Aortic smooth muscle cell (primary cell): ENCODE results near the genes THADA and ABCG5.

GRCh38 chr2:42835901-42836420, 43.6 kb upstream of the HAAO start:
- RRBS: no CpG with 5 or more reads among the region's 3 CpGs

GRCh38 chr2:42908365-42908939, 116.1 kb upstream of the HAAO start:
- RRBS: no CpG with 5 or more reads among the region's 5 CpGs

GRCh38 chr2:43039112-43039841, 187.1 kb downstream of the ZFP36L2 start:
- RRBS: 80% methylated on average over 3 of the region's 19 CpGs

DNA sequence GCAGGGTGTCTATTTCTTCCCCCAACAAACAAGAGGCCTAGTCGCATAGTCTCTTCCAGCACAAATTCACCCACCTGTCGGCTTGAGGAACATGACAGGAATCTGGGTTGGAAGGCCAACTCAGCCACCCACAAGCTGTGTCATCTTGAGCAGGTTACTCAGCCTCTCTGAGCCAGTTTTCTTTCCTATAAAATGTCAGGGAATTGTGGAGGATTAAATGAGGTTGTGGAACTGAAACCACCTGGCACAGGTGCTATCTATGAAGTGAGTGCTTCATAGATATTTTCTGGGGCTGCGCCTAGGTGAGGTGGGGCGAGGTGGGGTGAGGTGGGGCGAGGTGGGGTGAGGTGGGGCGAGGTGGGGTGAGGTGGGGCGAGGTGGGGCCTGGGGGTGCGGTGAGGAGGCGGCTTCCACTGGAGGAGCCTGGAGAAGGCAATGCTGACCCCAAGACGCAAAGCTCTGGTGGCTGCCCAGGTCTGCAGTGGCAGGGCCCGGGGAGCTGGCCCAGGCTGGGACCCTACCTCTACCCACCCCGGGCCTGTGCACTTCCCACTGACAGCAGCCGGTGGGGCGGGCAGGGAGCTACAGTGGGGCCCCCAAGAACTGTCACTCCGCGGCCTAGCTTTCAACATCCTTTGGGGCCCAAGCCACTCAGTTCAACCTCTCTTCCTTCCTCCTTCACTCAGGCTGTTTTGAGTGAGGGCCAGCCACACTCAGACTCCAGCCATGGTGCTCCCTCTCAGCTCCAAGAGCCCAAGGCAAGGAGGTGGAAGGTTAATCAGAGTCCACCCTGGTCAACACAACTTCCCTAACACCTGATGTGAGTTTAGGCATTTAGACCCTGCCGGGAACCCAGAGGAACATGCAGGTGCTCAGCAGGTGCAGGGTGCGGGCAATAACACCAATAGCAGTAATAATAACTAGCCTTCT, 93.8 kb downstream of the ZFP36L2 start:
- RRBS: 67% methylated on average over 1 of the region's 18 CpGs

DNA sequence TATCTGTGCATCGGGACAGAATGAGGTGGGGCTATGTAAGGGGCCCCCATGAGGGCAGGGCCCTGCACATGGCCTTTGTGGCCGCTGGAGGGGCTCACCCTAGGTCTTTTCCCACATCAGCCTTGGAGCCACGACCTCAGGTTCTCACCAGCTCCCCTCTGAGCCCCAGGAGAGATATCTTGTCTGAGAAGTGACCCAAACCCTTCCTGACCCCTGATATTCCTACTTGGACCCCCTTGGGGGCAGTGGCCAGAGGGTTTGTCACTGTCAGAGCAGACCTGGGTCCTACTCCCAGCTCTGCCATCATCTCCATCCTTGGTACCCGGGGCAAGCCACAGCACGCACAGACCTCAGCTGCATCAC, 64.2 kb downstream of the ZFP36L2 start:
- RRBS: 100% methylated on average over 1 of the region's 5 CpGs

DNA sequence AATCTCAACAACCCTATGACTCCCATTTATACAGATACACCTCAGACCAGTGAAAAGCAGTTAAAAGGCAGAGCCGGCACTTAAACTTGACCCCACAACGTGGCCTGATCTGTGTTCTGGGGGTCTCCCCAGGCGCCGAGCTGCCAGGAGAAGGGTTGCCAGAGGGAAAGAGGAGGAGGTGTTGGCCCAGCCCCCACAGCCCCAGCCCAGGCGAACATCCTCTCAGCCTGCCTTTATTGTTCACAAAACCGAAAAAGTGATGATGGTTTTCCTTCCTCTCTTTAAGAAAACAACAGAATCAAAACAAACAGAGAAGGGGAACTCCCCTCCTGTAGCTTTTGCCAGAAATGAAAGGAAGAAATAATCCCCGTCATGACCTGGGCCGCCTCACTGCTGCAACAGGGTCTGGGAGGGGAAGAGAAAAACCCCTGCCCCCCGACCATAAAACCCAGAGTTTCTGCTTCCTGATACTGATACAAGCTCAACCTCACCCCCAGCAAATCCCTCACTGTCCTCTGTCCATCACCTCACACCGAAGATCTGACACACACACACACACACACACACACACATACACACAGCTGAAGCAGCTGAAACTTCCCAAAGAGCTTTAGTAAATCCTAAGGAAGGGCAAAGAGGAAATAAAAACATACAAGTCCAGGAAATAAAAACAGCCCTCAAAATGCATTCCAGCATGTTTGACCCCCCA, 52.0 kb downstream of the ZFP36L2 start:
- RRBS: no CpG with 5 or more reads among the region's 10 CpGs

DNA sequence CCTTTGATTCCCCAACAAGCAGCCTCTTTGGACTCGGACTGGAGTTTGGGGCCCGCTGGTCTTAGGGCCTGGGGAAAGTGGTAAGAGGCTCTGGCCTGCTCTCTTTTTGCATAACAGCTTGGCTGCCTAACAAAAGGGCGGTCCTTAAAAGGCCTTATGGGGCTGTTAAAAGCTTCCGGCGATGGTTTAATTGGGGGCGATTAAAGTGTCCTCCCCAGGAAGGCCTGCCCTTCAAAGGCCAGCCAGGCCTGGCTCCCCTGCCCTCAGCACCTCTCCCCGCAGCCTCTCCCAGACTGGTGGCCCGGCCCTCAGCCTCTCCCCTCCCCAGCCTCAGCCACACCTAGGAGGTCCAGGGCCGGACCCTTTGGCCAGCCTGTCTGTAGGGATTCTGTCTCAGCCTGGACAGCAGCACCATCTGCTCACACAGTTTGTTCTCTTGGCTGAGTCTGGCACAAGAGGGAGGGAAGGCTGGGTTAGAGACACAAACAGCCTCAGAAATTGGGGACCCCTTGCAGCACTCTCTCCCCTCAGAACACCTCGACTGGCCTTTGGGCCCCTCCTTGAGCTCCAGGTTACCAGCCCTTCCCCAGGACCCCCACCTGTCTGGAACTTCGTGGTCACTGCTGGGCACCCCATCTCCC, 39.4 kb downstream of the ZFP36L2 start:
- RRBS: 10% methylated on average over 2 of the region's 11 CpGs

- RRBS: no CpG with 5 or more reads among the region's 2 CpGs
These were observed 34.4 kb downstream of the ZFP36L2 start for GRCh38 chr2:43191960-43192474.

DNA sequence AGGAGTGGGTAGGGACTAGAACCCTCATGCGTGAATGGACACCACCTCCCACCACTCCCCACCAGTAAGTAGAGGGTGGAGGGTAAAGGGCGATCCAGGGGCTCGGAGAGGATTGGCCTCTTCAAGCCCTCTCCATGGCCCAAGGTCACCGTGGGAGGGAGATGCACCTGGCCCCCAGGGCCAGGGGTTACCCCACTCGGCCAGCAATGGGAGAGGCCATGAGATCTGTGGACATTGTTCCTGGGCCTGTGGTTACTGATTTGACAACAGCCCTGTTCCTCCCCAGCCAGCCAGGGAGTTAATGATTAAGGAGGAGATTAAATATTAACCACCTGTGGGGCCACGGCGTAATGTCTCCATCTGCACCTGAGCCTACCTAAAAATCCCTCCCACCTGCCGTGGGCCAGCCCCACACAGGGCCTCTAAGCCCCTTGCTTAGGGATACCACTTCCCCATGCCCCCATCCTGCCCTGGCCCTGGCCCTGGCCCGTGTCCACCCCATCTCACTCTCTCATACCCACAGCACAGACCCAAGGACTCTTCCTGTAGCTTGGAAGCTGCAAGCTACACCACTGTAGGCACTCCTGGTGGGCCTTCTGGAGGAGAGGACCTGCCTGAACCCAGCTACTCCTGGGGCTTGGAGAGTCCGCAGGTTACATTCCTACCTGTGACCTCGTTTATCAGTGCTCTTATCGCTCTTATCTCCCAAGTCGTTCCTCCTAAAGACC, 32.2 kb downstream of the ZFP36L2 start:
- RRBS: no CpG with 5 or more reads among the region's 13 CpGs

GRCh38 chr2:43275751-43276277, 49.4 kb upstream of the ZFP36L2 start:
- RRBS: no CpG with 5 or more reads among the region's 2 CpGs

DNA sequence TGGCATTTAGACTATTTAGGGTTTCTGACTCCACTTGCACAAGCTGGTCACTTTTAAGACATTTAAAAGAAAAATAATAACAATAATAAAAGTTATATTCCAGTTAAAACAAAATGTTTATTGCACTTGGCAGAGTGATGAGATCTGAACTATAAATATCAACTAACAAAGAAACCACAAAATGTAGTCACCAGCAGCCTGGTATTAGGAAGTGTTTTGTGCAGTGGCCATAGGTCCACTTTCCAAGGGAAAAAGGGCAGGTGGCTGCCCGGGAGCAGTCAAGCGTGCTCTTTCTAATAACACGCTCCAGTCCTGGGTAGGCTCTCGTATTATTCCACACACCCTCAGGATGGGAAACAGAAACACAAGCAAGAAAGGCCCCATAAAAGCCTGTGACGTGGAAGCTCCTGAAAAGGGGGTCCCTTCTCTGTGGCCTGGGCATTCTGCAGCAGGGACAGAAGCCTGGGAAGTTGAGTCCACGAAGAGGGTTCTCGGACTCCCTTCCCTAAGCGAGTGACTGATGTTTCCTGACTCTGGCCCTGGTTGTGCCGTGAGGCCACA, 87.0 kb upstream of the ZFP36L2 start:
- RRBS: no CpG with 5 or more reads among the region's 9 CpGs

DNA sequence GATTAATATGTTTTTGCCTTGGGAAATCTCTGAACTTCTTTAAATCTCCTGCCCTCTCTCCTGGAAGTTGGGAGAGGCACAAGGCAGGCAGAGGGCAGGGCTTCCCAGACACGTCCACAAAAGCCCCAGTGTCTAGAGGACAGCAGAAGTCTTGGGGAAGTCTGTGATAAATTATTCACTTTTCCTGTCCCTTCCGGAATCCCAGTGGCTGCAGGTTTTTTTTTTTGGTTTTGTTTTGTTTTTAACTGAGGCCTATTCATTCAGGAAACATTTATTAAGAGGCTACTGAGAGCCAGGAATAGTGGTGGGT, 98.6 kb upstream of the ZFP36L2 start:
- RRBS: no CpG with 5 or more reads among the region's 2 CpGs

- RRBS: no CpG with 5 or more reads among the region's 2 CpGs
These were observed 122.9 kb upstream of the ZFP36L2 start for GRCh38 chr2:43349248-43349854.

- RRBS: no CpG with 5 or more reads among the region's 3 CpGs
These were observed 58.7 kb downstream of the THADA start for GRCh38 chr2:43536993-43537588.

DNA sequence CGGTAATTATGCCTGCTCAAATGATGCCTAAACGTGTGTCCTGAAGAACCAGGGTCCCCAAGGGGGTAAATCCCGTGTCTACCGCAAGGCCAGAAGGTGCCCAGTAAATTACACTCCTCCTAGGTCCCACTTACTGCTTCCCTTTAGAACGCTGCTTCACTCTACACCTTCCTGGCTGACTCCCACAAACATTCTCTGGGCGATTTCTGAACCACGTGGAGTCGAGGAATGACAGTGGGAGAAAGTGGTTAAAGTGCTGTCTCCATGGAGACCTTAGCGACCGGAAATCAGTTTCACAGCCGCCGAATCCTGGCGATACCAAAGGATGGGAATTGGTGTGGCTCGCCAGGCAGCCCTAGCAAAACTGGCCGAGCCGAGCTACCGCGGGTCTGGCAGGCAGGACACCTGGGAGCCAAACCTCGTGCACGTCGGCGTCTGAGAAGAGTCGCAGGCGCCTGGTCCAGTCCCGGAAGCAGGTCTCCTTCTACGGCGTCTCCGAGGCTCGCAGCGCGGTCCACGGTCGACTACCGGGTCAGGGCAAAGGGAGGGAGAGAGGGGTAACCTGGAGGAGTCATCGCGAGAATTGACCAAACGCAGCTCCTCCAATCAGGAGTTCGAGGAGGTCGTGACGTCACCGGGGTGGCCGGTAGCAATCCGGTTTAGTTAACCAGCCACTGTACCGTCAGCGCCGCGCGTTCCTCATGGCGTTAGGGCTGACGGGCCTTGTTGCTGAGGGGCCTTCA, at the start of gene THADA:
TSS of gene THADA (minus strand) at position 526 of the 743 bp plus-strand sequence.
- RRBS: under 1% methylated on average over 14 of the region's 50 CpGs

GRCh38 chr2:43824519-43824971, 14.1 kb downstream of the ABCG5 start:
- RRBS: no CpG with 5 or more reads among the region's 5 CpGs

GRCh38 chr2:43837857-43839050, at the start of gene ABCG5:
TSS of gene ABCG5 (minus strand) at chr2:43838839.
- RRBS: 45% methylated on average over 8 of the region's 33 CpGs

- RRBS: no CpG with 5 or more reads among the region's 9 CpGs
These were observed 1.4 kb downstream of the ABCG8 start for GRCh38 chr2:43840104-43840669.

GRCh38 chr2:43888225-43888799, 49.5 kb downstream of the ABCG8 start:
- RRBS: no CpG with 5 or more reads among the region's 2 CpGs

GRCh38 chr2:43960448-43961081, 35.2 kb downstream of the LRPPRC start:
- RRBS: no CpG with 5 or more reads among the region's 2 CpGs